ENCODE measurements around a stretch of chr10.

DNA sequence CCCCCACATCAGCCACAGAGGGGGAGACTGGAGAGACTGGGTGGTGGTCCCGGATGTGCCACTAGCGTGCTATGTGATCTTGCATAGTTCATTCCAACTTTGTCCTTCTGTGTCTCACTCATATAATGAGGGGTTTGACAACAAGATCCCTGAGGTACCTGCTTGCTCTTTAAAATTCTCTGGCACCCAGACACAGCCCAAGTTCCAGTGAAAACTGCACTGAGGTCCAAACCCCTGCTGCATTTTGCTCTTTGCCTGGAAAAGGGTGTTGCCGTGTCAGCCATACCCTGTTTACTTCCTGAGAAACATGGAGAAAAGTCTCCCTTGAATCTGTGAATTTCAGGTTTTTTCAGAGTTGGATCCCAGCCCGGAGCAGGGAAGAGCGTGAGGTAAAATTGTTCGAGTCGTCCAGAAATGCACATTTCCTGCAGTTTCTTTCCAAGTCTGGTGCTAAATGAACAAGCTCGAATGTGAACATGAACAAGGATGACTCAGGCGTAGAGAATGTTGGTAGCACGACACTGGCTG lies 156.5 kb downstream of the CCDC3 start:
- PRO-cap = unidirectional peak, minus-strand start at position 427 of the sequence

DNA sequence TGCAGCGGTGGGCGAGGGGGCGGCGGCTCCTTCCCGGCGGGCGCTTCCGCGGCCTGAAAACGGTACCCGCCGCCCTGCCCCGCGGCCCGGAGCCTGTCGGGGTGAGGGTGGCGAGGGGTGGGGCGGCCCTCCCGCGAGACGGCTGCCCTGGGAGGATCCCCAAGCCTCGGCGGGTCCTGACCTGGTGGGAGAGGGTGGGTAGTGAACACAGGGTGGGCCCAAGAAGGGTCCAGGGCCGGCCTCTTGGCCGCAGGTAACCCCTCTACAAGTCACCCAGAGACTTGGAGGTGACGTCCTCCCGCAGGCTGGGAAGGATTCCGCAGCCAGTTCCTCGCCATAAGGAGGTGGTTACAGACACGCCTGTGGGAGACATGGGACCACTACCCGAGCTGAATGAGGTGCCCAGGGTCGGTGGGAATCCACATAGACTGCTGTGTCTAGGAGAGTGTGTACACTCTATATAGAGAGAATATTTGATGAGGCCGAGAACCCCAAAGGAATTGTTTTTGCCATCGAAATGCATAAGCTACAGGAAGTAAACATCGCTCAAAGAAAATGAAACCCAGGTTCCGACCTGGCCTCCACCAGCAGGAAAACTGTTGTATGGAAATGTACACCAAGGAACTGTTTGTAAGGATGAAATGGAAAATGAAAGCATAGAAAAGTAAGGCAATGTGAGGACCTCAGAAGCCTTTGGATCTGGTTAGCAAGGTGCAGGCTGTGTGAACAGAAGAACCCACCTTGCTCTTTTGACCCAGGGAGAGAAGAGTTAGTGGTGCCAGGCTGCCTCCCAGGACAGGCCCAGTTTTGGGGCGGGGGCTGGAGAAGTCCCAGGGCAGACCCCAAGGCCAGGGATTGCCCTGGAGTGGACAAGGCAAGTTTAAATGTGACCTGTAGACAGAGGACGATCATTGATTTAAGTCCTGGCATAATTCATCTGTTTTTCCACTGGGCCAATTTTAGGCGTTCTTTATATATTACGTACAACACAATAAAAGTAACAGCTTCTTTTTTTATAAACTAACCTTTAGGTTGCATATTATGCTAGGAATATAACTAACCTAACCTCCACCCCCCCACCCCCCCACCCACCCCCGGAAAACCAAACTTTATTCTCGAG lies 719 bp downstream of the OPTN start:
- PRO-cap = no peak

DNA sequence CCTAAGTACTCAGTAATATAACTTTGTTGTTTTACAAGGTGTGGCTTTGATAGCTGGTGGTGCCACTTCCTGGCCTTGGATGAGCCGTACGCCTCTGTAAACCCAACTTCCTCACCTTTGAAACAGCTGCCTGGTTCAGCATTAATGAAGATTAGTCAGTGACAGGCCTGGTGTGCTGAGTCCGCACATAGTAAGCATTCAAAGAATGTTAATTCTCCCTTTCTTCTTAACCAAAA lies 8.1 kb downstream of the OPTN start:
- PRO-cap = no peak

- PRO-cap = no peak
Measured at GRCh38 chr10:13270873-13271227, 29.0 kb downstream of the PHYH start.

- PRO-cap = no peak
Measured at GRCh38 chr10:13625672-13626404, 39.1 kb downstream of the PRPF18 start.

- PRO-cap = no peak
Measured at GRCh38 chr10:13719341-13719860, 132.6 kb downstream of the PRPF18 start.

DNA sequence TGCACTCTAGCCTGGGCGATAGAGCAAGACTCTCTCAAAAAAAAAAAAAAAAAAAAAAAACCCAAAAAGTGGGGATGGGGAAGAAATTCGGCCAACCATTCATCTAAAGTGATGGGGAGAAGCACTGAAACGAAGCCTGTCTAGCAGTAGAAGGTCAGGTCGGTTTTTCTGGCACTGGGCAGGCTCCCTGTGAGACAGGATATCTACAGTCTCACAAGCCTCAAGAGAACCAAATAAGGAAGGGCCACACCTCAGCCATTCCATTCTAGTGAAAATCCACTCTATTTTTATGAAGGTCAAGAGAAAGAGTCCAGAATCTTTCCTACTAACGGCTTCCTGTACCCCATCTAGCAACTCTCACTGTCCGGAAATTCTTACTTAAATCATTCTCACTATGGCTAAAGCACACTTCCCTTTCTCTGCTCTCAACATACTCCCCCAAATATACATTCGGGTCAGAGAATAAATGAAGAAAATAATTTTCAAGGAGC lies 267.1 kb downstream of the PRPF18 start:
- PRO-cap = no peak

DNA sequence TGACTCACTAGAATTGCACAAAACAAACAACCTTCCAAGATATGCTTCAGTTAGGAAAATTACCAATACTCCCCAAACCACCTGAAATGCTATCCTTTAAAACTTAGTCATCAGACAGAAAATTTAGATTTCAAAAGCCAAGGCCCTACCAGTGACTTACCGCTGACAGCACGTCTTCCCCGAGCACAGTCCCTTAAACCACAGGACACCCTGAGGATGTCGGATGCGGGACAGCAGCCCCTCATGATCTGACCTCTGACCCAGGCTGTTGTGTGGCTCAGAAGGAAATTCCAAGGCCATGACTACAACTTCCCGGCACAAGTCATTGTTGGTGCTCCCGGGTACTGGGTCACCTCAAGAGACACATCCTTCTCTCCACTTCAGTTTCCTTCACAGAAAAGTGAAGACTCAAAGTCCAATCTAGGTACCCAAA lies 279.4 kb downstream of the PRPF18 start:
- PRO-cap = no peak

DNA sequence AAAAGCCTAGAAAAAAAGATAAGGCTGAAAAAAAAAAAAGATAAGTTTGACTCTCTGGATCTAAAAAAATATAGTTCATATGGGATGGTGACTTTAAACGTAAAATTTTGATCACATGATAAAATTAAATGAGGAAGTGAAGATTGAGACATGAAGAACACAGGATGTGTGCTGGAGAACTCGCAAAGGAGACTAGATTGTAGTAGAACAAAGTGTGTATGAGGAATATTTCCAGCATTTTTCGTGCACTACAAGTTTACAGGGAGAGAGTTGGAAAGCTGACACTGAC lies 286.4 kb downstream of the PRPF18 start:
- PRO-cap = no peak

GRCh38 chr10:13894295-13894717 lies 307.5 kb downstream of the PRPF18 start:
- PRO-cap = no peak

- PRO-cap = no peak
Measured at GRCh38 chr10:13987427-13987912, 343.3 kb downstream of the FRMD4A start.

DNA sequence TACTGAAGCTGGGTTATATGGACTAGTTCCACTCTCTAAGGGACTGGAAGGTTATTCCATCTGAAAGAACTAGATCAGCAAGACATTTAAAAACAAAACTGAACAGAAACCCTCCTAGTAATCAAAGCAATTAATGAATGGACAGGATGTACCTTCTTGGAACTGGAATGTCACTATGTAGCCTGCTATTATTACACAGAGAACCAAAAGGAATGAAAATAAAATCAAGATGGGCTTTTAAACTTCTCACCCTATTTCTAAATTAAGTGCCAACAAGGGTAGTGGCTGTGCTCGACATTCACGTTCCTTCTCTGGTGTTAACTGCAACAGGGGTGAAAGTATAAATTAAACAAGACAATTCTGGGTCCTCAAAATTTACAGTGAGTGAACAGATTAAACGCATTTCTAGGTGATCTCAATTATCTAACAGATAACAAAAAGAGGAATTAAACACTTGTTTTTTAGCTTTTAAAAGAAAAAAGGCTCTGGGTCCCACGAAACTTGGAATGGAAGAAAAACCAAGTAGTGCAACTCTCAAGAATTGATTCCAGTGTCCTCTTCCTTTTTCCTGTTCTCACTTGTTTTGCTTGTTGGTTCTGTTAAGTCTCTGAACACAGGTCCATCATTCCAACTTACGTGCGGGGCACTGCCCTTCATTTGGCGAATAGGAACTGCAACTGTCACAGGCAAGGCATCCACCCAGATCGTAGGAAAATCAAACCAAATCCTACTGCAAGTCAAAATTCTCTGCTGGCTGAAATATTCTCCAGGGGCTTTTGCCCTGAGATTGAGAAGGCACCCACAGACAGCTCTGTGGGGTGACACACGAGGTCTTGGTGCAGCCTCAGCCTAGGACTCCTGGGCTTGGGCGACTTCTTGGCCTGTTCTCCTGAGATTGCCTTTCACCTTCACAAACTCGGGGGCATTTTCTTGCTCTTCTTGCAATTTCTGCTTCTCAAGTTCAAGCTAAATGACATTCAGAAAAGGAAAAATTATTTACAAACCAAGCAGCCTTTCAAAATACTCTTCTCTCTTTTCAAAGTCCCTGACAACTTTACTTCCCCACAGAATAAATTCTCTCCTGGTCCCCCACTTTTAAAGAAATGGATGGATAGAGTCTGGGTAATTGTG lies 190.0 kb upstream of the FRMD4A start:
- PRO-cap = no peak

- PRO-cap = no peak
Measured at GRCh38 chr10:14531968-14532428, 201.3 kb upstream of the FRMD4A start.

DNA sequence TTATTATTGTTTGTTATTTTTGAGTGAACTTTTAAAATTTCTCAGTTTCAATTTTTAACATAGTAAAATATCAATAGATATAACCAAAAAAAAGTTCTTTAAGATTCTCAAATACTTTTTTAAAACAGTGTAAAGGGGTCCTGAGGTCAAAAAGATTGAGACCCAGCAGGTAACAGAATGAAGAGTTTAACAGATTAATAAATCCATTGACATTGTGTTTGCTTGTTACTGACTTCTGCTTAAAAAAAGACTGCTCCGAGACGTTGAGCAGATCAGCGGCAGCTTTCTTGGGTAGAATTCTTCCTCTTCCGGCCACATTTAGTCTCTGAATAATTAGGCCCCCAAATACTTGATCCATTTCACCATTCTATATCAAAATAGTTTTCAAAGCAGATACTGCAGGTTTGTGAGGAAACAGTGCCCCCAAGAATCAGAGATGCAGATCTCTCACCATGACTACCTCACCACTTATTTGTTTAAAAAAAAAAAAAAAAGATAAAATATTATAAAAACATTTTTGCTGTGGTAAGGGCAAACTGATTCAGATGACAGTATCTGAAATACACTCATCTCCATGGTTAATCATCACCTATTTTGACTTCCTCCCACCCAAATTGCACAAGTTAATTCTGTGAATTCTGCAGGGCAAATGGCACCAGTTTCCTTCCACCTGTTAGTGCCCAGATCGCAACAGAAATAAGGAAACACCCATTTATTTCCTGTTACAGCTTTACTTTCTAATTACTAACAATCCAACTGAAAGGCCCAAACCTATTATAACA lies 210.5 kb downstream of the FAM107B start:
- PRO-cap = no peak

- PRO-cap = no peak
Measured at GRCh38 chr10:14585236-14585819, 189.4 kb downstream of the FAM107B start.

- PRO-cap = no peak
Measured at GRCh38 chr10:14588436-14589002, 186.2 kb downstream of the FAM107B start.

DNA sequence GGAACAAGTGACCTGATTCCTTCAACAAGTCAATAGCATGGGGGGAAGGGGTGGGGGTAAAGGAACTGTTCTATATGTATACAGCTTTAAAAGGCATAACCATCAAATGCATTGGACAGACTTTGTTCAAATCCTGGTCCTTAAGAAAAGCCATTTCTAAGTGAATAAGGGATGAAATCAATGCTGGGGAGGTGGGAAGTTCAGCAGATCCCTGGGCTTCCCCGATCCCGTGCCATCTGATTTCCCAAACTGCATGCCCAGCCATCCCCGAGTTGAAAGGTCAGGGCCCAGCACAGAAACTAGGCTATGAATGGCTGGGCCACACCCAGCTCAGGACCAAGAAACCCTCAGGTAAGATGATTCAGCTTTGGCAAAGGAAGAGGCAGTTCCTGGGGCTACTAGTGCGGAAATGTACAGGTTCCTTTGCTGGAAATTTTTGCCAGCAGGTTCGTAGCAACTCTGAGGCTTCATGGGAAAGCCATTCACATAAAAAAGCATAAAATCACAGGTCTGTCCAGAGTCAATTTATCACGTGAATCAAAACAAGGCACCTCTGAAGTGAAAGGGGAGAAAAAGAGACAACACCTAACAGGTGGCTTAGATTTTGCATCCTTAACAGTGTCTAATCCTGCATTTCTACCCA lies 182.7 kb downstream of the FAM107B start:
- PRO-cap = no peak

DNA sequence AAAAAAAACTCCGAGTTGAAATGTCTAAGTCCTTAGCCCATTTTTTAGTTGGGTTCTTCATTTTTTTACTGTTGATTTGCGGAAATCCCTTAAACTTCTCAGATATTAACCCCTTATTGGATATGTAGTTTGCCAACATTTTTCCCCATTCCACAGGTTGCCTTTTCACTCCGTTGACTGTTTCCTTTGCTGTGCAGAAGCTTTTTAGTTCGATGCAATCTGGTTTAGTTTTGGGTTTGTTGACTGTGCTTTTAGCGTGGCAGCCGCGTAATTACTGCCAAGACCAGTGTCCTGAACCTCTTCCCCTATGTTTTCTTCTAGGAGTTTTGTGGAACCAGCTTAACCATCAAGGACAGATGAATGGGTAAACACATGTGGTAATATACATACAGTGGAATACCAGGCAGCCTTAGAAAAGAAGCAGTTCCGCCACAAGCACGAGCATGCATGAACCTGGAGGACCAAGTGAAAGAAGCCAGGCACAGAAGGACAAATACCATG lies 176.7 kb downstream of the FAM107B start:
- PRO-cap = no peak

DNA sequence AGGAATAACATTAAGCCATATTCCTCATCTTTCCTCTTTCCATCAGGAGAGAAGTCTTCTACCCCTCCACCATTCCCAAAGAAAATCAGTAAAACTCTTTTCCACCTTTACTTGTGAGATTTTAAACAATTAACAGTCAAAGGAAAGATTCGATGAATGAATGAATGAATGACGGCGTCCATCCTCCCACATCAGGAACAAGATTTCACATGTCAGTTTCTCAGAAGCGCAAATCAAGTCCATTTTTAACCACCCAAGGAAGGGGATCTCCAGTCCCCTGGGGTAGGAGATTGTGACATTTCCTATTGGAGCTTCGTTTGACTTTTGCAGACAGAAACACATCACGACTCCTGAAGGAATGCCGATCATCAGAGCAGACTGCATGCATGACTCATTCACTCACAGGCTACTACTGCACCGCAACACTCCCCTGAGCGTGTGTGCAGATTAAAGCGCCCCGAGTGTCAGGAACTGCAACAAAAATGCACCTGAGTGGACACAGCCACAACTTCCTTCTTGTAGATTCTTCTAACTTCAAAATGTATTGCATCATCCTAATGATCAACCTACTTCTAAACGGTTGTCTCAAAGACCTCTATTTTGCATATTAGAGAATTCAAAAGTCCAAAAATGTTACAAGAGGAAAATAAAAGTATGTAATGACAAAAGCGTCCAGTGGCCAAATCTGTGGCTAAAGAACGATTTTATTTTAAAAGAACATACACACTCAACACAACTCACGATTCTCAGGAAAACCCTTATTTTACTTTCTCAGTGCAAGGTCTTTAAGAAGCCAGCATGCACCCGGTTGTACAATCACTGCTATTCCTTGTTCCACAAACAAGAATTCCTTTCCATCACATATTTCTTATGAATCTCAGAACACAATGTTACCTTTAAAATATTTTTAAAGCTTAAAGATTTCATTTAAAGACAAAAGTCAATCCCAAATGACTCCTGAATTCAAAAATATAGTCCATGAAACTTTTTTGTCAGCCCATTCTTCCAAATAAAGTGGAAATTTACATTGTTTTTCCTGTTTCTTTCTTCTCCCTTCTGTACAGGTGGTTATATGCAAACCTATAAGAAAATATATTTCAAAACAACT lies 172.6 kb downstream of the FAM107B start:
- PRO-cap = no peak

DNA sequence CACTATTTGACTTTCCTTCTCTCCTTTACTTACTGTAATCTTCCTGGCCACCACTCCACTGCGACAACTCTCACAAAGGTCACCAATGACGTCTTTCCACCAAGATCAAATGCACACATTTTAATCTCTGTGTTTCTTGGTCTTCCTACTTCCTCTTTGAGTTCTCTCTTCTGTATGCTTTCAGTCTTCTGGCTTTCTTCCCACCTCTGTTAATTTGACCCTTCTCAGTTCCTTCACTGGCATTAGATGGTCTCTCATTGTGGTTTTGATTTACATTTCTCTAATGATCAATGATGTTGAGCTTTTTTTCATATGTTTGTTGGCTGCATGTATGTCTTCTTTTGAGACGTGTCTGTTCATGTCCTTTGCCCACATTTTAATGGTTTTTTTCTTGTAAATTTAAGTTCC lies 31.9 kb downstream of the FAM107B start:
- PRO-cap = no peak